Epithelial cell of prostate (primary cell): ENCODE measurements around a stretch of chr16.

DNA sequence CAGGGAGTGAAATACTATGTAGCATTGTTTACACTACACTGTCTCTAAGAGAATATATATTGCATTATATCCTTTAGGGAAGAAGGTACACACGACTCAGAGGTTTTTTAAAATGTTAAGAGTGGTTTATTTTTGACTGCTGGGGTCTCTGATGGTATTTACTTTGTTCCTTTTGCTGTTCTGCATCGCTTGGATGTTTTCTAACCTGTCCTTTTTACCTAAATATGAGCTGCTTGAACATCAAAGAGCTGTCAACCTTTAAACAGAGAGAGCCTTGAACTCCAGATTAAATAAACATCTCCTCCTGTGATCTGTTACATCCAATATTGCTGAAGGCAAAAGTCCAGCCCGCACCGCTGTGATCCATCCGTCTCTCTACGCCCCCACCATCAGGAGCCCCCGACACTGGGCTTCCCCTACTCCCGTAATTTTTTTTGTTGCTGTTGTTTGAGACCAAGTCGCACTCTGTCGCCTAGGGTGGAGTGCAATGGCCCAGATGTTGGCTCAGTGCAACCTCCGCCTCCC is 1.3 kb downstream of the FBXO31 start:
- RRBS: no CpG with 5 or more reads among the region's 11 CpGs

DNA sequence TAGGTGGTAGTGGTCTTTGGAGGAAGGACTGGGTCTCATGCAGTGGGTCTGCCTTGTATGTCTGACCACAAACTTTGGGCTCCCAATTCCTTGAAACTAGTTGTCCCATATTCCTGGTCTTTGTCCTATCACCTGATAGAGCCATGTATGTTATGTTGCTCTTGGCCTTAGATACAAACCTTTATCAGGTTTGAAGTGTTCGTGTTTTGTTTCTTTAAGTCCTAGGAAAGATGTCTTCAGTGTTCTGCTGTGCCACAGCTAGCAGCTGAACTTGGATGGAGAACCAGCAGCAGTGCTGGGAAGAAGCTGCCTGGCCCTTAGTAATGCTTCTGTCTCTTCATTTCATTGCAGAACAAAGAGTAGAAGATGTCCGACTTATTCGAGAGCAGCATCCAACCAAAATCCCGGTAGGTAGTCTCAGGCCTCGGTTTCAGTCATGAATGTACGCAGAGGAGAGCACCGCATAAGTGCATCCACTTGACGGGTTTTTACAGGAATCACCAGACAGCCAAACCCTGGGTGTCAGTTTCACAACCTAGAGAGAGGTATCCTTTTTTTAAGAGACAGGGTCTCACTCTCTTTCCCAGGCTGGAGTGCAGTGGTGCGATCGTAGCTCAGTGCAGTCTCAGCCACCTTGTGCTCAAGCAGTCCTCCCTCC is 6.5 kb downstream of the MAP1LC3B start:
- RRBS: no CpG with 5 or more reads among the region's 10 CpGs

DNA sequence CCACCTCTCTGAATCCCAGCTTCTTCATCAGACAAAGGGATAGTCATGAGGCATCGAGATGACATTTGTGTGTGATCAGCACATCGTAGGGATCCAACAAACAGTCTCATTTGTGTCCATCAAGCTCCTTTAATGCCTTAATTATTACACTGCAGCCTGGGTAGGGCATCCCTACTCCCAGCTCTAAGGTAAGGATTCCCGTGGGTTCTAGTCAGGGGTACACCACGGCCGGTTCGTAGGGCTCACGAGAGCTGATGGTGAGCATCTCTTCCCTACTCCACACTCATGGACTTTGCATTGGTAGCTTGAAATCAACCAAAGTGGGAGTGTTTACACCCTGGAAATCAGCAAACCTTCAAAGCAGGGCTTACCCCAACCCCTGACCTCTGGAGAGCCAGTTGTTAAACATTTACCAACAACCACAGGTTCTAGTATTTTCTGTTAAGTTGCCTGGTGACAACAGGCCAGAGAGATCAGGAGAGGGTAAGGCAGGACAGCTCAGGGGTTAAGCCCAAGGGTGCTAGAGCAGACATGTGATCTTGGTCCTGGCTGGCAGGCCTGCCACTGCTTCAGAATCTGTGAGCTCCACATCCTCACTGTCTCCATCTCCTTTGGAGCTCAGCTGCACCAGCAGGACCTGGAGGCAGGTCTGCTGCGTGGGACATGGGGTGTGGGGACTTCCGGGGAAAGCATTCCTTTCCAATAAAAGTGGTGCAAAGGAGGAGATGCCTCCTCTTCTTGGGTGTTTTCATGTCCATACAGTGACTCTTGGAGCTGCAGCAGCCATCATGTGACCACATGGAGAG is 36.0 kb upstream of the ZCCHC14 start:
- RRBS: no CpG with 5 or more reads among the region's 9 CpGs

- RRBS: no CpG with 5 or more reads among the region's 14 CpGs
Observed at GRCh38 chr16:87733017-87733518, 32.7 kb downstream of the KLHDC4 start.

DNA sequence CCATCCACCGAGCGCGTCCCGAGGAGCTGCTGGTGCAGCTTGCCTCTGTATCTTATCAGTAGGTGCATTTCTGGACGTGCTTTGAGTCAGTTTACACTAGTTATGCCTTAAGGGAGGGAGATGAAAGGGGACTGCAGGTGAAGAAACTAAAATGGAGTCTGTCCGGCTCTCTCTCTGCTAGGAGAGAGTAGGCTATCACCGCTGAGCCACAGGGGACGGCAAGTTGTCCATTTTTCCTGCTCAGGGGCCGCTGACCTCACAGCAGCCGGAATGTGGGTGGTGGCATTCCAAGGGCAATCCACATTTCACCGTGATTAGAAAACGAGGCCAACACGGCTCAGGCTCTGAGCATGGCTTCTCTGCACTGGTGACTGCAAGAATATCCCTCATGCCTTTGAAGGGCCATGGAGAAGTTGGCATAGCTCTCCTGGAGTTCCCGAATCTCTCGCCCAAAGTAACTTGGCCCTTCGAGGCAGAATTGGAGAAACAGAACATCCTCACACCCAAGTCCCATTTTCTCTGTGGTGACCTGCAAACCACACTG is 19.1 kb upstream of the KLHDC4 start:
- RRBS: 92% methylated on average over 2 of the region's 16 CpGs

- RRBS: no CpG with 5 or more reads among the region's 5 CpGs
Observed at GRCh38 chr16:87800429-87800845, 34.7 kb upstream of the KLHDC4 start.

GRCh38 chr16:87806079-87806791 is 40.4 kb upstream of the KLHDC4 start:
- RRBS: 2% methylated on average over 8 of the region's 28 CpGs

DNA sequence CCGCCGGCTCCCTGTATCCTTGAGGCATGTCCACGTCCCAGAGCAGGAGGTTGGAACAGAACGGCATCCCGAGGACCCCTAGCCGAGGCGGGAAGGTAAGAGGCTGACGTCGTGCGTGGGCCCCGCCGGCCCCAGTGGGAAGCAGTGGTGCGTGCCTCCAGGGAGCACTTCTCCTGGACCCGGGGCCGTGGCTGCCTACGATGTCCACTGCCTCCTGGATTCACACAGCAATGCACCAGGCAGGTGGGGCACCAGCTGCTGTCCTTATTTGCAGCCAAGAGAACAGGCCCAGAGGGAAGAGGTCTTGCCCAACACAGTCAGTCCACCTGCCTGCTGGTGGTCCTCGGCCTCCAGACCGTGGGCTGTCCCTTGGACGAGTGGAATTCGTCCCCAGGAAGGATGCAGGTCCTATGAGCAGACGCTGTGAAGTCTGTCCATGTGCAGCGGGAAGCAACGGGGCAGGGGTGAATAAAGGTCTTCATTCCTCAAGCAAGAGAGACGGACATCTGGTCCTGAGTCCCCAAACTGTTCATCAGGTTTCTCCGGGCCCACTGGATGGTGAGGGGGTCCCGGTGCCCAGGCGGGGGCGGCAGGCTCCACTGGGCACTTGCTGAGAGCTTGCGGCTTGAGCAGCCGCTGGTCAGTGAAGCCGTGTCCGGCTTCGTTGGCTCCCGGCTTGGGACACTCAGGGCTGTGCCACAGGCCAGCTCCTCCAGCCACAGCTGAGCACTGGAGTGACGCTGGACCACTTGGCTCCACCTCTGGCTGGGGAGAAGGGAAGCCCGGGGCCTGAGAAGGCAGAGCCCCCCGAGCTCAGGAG is 38.3 kb downstream of the SLC7A5 start:
- RRBS: 87% methylated on average over 9 of the region's 37 CpGs

- RRBS: 96% methylated on average over 6 of the region's 28 CpGs
Observed at GRCh38 chr16:87838754-87839609, 30.3 kb downstream of the SLC7A5 start.

DNA sequence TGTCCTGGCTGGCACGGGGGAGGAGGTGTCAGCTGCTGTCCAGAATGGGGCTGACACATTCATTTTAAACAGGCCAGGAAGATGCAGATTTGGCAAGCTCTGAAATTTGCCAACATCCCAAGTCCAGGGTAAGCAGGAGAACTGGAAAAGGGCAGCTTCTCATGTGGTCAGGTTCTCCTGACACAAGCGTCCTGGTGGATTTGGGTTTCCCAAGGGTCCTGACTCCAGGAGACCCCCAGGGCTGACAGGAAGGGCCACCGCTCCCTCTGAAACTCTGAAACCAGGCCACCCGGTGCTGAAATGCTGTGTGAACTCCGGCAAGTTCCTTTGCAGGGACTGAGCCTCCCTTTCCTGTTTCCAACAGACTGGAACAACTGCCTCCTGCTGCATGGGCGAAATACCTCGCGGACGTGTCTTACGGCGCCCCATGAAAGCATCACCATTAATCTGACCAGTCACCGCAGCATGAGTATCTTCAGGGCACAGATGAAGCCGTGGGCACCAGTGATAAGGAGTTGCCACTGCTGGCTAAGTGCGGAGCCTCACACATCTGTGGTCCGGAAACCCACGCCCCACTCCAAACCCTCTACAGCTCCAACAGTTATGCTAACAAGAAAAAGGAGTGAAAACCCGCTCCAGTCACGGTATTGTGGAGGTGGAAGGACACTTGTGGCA is 11.3 kb downstream of the SLC7A5 start:
- RRBS: no CpG with 5 or more reads among the region's 18 CpGs

DNA sequence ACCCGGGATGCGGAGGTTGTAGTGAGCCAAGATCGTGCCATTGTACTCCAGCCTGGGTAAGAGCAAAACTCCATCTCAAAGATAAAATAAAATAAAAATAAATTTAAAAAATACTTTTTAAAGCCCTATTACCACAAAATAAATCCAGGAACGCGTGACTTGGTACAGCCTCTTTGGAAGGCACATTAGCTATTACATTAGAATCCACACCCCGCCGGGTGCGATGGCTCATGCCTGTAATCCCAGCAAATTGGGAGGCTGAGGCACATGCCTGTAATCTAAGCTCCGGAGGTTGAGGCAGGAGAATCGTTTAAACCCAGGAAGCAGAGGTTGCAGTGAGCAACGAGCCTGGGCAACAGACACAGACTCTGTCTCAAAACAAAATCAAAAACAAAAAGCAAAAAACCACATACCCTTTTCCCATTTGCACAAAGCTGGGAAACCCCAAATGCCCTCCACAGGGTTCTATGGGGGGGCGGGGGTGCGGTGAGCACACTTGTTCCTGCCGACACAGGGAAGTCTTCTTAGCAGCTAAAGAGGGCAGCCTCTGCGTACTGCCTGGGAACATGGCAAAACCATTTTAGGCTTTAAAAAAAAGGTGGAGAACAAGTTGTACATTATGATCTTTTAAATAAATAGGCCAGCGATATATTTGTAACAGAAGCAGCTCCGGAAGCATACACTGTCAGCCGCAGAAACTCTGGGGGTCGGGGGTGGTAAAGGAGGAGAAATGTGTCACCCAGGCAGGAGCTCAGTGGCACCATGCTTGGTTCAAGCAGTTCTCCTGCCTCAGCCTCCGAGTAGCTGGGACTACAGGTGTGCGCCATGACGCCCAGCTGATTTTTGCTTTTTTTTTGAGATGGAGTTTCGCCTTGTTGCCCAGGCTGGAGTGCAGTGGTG is 3.4 kb downstream of the SLC7A5 start:
- RRBS: 94% methylated on average over 1 of the region's 23 CpGs

DNA sequence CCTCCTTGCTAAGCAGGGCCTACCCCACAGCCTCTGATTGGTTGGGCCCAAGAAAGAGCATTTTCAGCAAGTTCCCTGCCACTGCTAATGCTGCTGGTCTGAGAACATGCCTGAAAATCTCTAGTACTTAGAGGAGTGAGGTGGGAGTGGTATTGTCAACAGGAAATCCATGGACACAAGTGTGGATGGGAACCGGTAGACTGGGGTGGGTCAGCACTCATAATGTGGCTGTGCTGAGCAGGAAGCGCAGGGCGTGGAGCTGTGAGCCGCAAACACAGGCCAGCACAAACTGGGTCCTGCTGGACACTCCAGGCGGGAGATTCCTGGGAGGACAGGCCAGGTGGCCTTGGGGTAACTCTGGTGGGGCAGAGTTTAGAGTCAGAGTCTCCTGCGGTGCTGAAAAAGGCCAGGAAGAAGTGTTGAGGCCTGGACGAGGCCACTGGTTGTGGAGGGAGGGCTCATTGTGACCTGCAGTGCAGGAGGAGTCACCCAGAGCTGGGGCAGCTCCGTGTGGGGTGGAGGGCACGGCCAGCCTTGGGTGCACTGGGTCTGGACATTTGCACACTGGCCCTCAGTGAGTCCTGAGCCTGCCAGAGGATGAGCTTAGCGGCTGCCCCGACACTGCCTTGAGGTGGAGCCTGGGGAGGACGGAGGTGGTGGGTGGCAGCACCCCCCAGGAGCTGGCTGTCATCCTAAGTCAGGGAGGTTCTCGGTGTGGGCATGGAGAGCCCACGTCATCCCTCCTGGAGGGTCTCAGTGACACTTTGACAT is 62.7 kb downstream of the BANP start:
- RRBS: no CpG with 5 or more reads among the region's 14 CpGs

DNA sequence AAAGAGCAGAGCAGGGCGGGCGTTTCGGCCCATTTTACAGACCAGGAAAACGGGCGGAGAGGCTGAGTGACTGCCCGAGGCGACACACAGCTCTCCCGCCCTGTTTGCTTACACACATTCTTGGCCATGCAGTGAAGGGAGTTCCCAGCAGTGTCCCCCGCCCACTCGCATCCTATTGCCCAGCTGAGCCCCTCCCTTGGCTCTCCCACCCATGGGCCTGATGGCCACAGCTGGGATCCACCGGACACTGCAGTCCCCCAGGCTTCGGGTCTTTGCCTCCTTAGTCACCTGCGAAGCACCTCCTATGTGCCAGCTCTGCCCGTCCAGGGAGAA is 136.8 kb downstream of the BANP start:
- RRBS: no CpG with 5 or more reads among the region's 14 CpGs

DNA sequence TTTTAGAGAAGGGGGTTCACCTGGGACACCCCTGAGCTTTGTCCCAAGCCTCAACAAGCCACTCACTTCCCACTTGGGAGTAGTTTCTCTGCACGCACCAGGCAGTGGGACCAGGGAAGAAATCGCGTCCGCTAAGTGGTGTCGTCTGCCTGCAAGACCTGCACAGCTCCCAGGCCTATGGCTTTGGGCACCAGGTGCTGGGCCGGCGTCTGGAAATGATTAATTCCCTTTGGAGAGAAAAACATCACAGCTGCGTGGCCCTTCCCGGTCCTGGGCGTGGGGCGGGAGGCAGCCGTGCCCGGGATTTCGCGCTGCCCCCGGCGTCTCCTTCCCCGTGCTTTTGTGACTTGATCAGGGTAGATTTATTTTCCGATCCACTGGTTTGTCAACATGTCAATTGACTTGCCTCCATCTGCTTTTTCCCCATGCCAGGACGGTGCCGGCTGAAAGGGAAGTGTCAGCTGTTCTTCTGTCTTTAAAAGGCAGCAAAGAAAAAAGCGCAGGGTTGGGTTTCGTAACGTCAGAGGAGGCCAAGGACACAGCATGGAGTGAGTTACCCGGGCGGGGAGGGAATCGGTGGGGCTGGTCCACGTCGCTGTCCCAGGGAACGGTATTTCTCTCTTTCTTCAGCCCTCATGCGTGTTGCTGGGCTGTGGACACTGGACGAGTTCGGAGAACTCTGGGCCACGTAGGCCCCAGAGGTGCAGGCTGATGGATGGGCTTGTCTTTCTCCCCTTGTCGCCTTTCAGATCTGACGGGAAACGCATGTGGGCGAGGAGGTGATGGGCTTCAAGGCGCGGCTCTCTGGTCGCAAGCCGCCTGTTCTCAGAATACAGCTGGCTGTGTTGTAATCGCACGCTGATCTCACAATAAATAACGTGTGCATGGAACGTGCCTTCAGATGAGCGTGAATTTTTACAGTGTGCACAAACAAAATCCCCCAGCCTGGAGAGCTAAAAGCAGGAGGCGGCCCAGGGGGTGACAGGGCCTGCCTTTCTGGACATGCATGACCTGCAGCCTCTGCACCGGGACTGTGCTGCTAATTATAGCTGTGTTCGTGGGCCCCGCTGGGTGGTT is 188.1 kb upstream of the ZNF469 start:
- RRBS: 23% methylated on average over 1 of the region's 51 CpGs

GRCh38 chr16:88303893-88304697 is 78.7 kb upstream of the ZNF469 start:
- RRBS: no CpG with 5 or more reads among the region's 16 CpGs

GRCh38 chr16:88405553-88406174 is 22.9 kb downstream of the ZNF469 start:
- RRBS: 6% methylated on average over 13 of the region's 29 CpGs

DNA sequence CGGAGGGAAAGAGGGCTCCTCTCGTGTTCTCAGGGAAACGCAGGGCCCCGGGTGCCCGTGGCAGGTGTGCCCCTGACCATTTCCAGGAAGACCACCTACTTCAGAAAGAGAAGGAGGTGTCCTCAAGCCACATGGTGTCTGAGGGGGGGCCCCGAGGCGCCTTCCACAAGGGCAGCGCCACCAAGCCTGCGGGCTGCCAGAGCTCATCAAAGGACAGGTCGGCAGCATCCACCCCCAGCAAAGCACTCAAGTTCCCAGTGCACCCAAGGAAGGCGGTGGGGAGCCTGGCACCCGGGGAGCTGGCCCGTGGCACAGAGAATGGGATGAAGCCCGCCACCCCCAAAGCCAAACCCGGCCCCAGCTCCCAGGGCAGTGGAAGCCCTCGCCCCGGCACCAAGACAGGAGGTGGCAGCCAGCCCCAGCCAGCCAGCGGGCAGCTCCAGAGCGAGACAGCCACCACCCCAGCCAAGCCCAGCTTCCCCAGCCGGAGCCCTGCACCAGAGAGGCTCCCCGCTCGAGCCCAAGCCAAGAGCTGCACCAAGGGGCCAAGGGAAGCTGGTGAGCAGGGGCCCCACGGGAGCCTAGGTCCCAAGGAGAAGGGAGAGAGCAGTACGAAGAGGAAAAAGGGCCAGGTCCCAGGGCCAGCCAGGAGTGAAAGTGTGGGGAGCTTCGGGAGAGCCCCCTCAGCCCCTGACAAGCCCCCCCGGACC is 14.6 kb upstream of the ZFPM1 start:
- RRBS: 85% methylated on average over 12 of the region's 26 CpGs

- RRBS: under 1% methylated on average over 25 of the region's 40 CpGs
Observed at GRCh38 chr16:88455891-88456790, 3.1 kb downstream of the ZFPM1 start.

DNA sequence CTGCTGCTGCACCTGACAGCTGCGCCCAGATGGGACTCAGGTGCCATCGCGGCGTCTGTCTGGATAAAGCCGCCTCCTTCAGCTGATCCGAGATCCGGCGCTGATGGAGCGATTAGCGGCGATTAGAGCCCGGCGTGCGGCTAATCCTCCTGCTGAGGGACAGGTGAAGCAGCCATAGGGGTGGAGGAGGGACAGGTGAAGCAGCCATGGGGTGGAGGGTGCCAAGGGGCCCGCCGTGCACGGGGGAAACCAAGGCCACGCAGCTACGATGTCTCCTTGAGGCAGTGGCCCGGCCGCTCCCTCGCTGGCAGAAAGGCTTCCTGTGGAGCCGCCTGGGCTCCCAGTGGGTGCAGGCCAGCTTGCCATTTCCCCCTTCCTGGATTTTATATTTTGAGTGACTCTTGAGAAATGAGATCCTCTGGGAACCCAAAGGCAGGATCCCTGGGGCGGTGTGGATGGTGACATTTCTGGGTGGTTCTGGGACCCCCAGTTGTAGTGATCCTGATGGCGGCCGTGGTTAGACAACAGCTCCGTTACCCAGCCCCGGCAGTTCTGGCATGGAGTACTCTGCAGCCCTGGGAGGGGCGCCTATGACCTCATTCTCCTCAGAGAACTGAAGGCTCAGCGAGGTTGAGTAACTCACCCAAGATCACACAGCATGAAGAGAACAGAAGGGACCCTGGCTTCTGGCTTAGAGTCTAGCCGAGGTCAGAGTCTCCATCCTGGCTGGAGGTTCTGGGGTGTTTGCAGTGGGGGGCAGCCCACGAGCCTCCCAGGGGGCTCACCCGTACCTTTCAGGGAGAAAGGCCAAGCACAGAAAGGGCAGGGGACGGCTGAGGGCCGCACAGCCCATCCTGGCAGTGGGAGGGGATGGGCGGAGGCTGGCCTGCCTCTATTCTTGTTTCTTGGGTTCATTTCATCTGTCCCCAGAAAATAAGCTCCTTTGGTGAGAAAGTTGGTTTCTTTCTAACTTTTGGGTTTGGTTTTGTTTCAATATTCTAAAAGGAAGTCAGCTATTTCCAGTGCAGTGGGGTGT is 13.0 kb downstream of the ZFPM1 start:
- RRBS: no CpG with 5 or more reads among the region's 36 CpGs

DNA sequence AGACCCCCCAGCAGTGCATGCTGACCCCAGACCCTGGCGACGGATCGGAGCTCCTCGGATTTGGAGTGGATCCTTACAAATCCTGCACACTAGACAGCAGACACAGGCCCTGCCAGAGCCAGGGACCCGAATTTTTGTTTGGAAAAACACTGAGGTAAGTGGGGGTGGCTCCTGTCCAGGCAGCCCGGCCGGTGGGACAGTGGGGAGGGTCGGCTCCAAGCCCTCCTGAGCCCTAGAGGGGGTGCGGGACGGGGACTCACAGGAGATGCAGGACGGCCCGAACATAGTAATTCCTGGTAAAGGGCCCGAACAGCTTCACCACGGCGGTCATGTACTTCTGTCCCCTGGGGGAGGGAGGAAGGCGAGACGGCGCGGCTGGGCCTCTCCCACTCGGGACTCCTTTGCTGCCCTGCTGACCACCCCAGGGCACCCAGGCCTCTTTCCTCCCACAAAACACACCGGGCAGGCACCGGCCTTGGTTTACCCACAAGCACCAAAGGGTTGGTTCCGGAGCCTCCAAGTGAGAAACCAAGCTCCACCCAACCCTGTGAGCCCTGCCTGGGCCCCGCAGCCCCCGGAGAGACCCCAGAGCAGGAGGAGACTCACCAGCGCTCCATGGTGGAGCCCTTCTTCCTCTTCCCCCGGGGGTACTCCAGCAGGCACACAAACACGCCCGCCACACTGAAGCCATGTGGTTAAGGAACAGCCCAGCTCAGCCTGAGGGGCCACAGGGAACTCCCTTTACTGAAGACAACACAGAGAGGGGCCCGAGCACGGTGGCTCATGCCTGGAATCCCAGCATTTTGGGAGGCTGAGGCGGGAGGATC is 4.1 kb downstream of the CYBA start:
- RRBS: 87% methylated on average over 5 of the region's 32 CpGs